ENCODE results near the genes TFEB, USP49, MRPS10 and TRERF1.

DNA sequence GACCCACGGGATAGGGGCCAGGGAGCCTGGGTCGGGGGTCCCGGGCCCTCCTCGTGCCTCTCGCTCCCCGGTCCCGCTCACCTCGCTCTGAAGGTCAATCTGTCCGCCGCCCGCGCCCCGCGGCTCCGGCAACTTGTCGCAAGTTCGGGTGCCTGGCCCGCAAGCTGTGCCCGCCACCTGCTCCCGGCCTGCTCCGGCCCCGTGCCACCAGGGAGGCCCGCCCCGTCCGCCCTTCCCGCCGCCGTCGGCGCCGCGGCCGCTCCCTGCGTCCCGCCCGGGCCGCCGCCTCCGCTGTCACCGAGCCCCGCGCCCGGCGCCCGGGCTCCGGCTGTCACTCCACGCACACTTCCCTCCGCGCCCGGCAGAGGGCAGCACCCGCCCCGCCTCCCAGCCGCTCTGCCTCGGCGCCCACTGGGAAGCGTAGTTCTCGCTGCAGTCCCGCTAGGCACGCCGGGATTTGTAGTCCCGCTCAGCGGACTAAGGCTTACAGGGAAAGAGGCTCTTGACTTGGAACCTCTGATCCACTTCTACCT is at the start of gene TFEB:
Gene TFEB (minus strand): TSS at position 340 of the 533 bp plus-strand sequence.
- PRO-cap: unidirectional peak, minus-strand start at position 101 of the sequence; unidirectional peak, minus-strand start at position 135 of the sequence; unidirectional peak, minus-strand start at position 340 of the sequence
- RAMPAGE, long total RNA, 3 experiments: start-site peak on the minus strand in 2 of 3 experiments, centred at positions 162 to 181 of the sequence, 227 to 269 reads per replicate

GRCh38 chr6:41744270-41744966 is 2.8 kb downstream of the PGC start:
- PRO-cap: no peak
- RAMPAGE, long total RNA, 3 experiments: no peak in any of the 3 experiments

DNA sequence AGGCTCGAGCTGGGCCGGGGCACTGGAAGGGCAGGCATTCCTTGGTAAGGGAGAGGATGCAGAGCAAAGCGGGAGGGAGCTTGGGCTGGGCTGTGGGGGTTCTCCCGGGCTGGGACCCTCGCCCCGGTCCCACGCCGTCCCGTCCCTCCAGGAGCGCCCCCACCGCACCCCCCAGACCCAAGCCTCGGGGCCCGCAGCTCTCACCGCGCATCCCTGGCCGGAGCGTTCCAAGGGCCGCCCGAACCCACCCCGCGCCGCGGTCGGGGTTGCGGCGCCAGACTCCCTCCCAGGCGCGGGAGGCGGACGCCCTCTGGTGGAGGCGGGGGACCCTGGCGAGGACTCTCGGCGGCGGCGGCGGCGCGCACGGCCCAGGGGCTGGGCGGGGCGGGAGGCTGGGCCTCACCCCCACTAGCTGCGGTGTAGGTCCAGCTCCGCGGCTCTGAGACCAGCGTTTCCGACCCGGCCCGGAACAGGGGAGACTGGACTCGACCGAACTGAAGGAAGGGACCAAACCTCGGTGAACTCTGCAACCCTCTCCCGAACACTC is 1.1 kb upstream of the TOMM6 start:
- PRO-cap: unidirectional peak, plus-strand start at position 371 of the sequence; unidirectional peak, plus-strand start at position 408 of the sequence
- RAMPAGE, long total RNA, 3 experiments: no peak in any of the 3 experiments

- PRO-cap: bidirectional peak, plus-strand start at chr6:41895436, minus-strand start at chr6:41895373
- RAMPAGE, long total RNA, 3 experiments: no peak in any of the 3 experiments
Observed at GRCh38 chr6:41895170-41896386, at the start of gene USP49. Gene USP49 (minus strand): TSS chr6:41895375.

DNA sequence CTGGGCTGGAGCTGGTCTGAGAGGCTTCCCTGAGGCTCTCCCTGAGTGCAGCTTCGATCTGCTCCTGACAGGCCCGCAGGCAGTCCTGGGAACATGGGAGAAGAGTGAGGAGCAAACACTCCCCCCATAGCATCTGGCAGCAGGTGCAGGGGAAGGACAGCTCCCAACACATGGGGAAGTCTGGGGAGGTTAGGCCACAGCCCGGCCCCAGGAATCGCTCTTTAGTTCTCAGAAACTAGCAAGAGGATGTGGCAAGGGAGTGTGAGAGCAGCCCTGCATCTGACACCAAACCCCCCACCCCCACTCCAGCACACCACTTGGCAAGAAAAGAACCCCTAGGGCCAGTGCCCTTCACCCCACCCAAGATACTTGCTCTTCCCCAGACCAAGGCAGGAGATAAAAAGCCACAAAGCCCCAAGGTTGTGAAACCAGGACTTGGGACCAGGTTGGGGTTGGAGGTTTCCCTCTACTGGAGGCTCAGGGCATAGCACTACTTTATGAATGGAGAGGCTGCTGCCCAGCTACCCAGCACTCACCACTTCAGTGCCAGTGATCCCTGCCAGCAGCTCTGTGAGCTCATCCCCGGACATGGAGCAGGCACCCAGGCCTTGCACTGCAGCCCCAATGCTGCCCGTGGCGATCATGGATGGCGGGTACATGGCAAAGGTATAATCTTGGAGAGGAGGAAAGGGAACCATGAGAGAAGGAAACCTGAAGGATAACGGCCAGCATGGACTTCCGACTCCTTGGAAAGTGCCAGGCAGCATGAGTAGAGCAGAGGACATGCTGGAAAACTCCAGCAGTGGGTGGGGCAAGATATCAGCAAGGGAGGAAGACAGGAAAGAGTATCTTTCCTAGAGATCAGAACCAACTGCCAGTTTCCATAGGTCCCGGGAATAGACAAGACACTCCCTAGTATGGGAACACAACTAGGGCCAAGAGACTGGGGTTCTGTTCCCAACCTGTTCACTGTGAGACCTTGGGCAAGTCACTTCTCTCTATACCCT is 5.3 kb downstream of the CCND3 start:
- PRO-cap: no peak
- RAMPAGE, long total RNA, 3 experiments: no peak in any of the 3 experiments

- PRO-cap: no peak
- RAMPAGE, long total RNA, 3 experiments: no peak in any of the 3 experiments
Observed at GRCh38 chr6:41937030-41937758, 4.4 kb downstream of the CCND3 start.

DNA sequence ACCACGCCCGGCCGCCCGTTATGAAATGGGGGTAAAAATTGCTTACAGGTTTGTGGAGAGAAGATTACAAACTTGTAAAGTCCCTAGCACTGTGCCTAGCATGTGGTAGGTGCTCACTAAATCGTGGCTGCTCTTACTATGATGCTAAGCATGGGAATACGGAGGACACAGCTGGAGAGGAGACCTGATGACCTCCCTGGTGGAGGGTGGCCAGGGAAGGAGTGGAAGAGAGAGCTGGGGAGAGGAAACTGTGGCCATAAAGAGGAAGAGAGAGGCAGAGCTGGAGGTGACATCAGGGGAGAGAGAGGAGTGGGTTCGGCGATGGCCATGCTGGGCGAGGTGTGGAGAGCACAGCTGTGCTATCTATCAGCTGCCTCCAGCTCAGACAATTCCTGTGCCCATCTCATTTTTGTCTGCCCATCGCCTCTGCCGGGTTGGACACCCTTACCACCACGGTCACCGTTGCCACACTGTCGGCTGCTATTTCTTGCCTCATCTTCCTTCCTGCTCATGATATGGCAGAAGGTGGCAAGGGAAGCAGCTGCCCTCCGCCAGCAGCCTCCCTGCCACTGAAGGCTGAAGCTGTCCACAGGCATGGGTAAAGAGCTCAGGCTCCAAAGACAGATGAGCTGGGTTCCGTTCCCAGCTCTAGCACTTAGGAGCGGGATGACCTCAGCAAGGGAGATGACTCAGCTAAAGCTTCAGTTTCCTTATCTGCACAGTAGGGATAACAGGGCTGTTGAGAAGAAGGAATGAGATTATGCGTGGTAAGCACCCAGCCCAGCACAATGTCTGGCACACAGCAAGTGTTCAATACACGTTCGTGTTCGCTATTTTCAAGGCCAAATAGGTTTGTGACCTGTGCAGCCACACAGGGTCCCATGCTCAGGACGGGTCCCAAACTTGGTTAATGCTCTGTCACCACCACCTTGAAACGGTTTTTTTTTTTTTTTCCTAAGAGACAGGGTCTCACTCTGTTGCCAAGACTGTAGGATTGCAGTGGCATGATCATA is 22.0 kb upstream of the TAF8 start:
- PRO-cap: no peak
- RAMPAGE, long total RNA, 3 experiments: no peak in any of the 3 experiments

DNA sequence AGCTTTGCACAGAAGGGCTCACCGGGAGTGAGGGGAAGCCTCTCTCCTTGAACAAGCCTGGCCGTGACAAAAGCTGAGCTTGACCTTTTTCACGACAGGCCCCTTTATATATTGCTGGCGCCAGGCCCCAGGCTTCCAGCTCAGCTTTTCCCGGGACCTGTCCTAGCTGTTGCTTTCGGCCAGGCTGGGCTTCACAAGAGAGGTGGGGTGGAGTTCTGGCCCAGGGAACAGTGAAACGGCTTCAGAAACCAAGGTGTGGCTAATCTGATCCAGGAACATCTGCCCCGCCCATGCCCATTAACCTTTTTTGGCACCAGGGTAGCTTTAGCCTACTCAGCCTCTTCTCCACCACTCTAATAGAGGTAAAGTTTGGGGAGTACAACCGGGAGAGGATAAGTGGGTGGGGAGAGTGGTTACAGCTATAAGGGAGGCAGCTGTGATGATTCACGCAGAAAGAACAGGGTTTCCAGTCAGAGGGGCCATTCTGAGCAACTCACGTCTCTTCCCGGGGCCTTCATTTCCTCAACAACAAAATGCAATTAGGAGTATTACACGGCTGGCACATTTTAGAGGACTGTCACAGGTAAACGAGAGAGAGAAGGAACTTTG is 42.8 kb downstream of the C6orf132 start:
- PRO-cap: no peak
- RAMPAGE, long total RNA, 3 experiments: no peak in any of the 3 experiments

- PRO-cap: bidirectional peak, plus-strand start at chr6:42217940, minus-strand start at chr6:42217861
- RAMPAGE, long total RNA, 3 experiments: start-site peak on the minus strand in 3 of 3 experiments, at chr6:42217850-42217869 at its widest, 58 to 1,321 reads per replicate
Observed at GRCh38 chr6:42217762-42218111, at the start of gene MRPS10. Gene MRPS10 (minus strand): TSS chr6:42217861.

GRCh38 chr6:42226052-42226619 is 8.5 kb upstream of the MRPS10 start:
- PRO-cap: no peak
- RAMPAGE, long total RNA, 3 experiments: no peak in any of the 3 experiments

DNA sequence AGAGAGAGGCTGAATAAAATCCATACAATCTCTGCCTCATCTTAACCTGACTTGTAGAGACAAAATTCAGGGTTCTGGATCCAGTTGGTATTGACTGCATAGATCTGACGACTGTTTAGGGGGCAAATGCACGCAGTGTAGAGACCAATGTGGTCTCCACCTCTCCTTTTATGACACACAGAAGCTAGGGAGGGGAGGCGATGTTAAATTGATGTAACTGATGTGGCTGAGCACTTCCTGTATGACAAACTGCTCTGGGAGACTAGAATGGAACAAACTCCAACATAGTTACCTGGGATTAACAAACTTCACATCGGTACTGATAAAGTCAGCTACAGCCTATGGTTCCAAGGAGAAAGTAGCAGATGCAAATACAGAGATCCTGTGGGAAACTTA is 60.4 kb upstream of the MRPS10 start:
- PRO-cap: no peak
- RAMPAGE, long total RNA, 3 experiments: no peak in any of the 3 experiments

DNA sequence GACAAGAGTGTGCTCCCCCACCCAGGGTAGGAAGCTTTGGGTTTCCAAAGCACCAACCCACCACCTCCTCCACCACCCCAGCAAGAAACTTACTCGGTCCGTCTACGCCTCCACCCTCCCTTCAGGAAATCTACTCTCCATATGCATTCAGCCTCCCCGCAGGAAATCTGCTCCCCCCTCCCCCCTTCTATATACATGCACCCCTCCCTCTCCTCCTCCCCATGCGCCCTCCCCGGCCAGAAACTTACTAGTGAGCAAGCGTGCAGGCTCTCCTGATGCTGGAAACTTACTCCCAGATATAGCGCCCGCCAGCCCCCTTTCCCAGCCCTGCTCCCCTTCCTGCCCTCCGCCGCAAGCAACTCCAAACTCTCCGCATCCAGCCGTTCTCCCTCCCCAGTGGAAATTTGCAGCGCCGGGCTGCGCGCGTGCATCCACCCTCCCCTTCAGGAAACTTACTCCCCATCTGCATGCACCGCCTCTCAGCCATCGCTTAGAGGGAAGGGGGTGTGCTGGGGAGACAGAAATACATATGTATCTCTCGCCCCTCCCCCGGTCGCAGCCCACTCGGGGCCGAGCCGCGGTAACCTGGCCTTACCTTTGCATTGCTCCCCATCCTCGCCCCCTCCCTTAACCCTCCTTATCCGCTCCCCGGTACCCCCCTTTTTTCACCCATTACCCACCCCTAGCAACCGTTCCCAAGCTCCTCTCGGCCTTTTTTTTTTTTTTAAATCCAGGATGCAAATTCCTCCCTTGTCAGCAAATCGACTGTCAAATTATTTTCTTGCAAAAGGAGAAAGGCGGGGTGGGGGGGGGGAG is at the start of gene TRERF1:
Gene TRERF1 (minus strand): TSS at position 501 of the 816 bp plus-strand sequence.
- PRO-cap: no peak
- RAMPAGE, long total RNA, 3 experiments: no peak in any of the 3 experiments

DNA sequence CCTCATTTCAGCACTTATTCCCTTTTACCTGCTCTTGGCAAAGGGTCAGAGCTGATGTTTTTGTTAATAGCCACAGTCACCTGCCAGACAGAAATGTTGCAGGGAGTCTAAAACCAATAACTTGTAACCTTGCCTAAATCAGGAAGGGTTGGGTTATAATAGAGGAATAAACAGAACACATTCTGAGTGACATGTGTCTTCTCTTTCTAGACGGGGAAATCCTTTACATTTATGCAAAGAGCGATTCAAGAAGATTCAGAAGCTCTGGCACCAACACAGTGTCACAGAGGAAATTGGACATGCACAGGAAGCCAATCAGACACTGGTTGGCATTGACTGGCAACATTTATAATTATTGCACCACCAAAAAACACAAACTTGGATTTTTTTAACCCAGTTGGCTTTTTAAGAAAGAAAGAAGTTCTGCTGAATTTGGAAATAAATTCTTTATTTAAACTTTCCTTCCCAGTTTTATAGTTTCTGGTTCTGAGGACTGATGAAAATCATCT is 31.5 kb downstream of the PRPH2 start:
- PRO-cap: no peak
- RAMPAGE, long total RNA, 3 experiments: no peak in any of the 3 experiments

DNA sequence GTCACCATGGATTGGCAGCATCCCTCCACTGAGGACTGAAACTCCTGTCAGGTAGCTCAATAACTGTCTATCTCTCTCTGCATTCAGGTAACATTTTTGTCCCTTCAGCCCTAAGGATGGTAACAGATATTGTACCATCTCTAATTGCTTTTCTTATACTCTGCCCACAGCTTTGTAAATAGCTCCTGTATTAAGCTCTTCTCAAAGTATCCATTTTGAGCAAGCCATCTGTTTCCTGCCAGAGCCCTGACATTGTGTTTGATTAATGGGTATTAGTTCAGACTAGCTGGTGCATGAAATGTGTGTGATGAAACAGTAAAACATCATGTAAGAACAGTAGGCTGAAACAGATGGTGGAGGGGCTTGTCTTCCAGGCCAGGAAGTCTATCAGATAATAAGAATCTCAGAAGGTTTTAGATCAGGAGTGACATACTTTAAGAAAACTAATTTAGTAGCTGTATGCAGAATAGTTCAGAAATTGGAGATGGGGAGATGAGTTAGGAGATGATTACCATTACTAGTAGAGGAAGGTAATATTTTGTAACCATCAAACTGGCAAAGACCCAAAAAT is 3.4 kb downstream of the TBCC start:
- PRO-cap: no peak
- RAMPAGE, long total RNA, 3 experiments: no peak in any of the 3 experiments

DNA sequence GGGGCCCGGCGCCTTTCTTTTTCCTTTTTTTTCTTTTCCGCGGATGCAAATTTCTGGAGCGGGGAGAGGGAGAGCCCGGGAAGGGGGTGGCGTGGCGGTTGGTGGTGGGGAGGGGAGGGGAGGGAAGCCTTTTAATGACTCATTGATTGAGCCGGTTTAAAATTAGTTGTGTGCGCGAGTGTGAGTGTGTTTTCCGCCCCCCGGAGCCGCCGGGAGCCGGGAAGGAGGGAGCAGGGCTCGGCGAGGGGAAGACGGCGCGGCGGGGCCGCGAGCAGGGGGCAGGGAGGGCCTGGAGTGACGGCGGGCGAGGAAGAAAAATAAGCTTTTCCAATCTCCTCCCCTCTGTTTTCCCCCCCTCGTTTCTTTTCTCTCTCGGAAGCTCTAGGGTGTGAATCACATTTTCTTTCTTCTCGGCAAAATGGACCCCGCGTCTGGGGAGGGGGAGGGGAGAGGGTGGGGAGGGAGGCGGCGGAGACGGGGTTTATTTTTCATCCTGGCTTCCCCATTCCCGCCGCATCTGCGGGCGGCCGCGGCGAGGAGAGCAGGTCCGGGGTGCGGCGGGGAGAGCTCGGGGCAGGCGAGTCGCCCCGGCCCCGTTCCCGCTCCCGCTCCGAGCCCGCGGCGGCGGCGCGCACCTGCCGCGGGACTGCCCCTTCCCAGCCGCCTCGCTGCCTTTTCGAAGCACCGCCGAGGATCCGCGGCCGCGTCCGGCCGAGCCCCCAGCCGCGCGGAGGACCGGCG is 857 bp downstream of the BICRAL start:
- PRO-cap: bidirectional peak, plus-strand start at position 187 of the sequence, minus-strand start at position 106 of the sequence; bidirectional peak, plus-strand start outside the sequence, minus-strand start at position 648 of the sequence
- RAMPAGE, long total RNA, 3 experiments: no peak in any of the 3 experiments

DNA sequence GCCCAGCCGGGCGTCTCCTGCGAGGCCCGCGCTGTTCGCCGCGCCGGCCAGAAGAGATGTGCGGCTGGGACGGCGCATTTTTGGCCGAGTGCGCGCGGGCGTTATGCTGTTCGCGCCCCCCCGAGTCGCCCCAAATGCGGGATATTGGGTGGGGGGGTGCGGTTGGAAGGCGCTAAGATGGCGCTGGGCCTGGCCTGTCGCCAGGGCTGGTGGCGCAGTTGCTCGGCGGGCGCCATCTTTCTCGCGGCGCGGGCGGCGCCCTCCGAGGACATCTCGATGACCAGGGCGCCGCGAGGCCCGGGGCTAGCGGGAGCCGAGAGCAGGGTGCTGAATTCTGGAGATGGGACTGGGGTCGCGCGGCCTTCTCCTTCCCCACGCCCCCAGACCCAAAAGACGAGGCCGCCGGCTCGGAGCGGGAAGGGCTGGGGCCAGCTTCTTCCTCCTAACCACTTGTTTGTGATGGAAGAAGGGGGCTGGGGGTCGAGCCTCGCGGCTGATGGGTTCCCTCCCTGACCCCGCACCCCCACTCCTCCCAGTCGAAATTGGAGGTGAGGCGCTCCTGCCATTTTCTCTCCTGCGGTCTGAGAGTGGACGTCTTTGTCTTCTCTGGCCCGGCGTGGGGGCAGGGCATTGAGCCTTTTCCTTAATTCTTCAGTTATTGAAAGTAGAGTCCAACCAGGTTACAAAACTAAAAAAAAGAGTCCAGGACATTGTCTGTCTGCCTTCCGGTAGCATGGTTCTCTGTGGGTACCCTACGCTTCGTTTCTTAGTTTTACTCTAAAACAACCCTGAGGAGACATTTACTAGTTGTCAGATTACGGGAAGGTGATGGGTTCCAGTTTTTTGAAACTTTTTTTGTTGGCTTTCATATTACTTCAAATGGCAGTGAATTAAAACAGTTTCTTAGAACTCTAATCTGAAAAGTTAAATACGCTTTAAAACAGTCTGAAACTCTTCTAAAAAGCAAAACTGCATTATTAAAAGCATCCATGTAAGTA is 1.7 kb downstream of the BICRAL start:
- PRO-cap: bidirectional peak, plus-strand start at position 244 of the sequence, minus-strand start outside the sequence
- RAMPAGE, long total RNA, 3 experiments: no peak in any of the 3 experiments

- PRO-cap: no peak
- RAMPAGE, long total RNA, 3 experiments: no peak in any of the 3 experiments
Observed at GRCh38 chr6:42784551-42784737, 2.6 kb downstream of the BICRAL start.

DNA sequence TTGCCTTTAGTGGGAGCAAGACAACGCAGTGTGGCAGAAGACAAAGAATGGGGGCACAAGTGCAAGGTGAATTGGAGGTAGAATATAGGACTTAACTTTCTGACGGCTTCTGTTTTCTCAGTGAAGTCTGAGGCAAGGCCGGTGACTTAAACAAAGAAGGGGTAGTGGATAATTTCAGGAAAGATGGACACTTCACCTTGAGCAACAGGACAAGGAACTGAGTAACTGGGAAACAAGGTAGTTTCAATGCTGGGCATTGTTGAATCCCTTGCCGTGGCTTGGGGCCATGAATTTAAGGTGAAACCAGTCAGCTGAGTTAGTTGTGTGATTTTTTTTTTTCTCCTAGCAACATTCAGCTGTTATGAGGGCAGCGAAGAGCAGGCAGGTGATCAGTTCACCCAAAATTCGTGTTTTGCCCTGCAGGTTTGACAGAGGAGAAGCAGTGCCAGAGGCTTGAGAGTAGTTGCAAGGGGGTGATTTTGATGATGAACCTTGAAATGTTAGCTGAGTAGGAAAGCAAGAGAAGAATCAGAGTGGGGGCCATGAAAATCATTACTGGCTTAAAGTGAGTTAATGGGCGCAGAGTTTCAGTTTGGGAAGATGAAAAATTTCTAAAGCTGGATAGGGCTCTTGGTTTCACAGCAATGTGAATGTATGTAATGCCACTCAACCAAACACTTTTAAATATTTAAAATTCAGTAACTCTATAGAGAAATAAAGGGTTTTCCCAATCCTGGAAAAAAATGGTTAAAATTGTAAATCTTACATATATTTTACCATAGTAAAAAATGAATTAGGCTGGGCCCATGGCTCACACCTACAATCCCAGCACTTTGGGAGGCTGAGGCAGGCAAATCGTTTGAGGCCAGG is 6.9 kb downstream of the BICRAL start:
- PRO-cap: no peak
- RAMPAGE, long total RNA, 3 experiments: no peak in any of the 3 experiments

GRCh38 chr6:42985121-42985552 is 767 bp downstream of the PPP2R5D start:
- PRO-cap: no peak
- RAMPAGE, long total RNA, 3 experiments: no peak in any of the 3 experiments

- PRO-cap: no peak
- RAMPAGE, long total RNA, 3 experiments: no peak in any of the 3 experiments
Observed at GRCh38 chr6:42995200-42995399, 10.7 kb downstream of the PPP2R5D start.